Metanephros (tissue), 2 donors: ENCODE data around the gene OTX1.

DNA sequence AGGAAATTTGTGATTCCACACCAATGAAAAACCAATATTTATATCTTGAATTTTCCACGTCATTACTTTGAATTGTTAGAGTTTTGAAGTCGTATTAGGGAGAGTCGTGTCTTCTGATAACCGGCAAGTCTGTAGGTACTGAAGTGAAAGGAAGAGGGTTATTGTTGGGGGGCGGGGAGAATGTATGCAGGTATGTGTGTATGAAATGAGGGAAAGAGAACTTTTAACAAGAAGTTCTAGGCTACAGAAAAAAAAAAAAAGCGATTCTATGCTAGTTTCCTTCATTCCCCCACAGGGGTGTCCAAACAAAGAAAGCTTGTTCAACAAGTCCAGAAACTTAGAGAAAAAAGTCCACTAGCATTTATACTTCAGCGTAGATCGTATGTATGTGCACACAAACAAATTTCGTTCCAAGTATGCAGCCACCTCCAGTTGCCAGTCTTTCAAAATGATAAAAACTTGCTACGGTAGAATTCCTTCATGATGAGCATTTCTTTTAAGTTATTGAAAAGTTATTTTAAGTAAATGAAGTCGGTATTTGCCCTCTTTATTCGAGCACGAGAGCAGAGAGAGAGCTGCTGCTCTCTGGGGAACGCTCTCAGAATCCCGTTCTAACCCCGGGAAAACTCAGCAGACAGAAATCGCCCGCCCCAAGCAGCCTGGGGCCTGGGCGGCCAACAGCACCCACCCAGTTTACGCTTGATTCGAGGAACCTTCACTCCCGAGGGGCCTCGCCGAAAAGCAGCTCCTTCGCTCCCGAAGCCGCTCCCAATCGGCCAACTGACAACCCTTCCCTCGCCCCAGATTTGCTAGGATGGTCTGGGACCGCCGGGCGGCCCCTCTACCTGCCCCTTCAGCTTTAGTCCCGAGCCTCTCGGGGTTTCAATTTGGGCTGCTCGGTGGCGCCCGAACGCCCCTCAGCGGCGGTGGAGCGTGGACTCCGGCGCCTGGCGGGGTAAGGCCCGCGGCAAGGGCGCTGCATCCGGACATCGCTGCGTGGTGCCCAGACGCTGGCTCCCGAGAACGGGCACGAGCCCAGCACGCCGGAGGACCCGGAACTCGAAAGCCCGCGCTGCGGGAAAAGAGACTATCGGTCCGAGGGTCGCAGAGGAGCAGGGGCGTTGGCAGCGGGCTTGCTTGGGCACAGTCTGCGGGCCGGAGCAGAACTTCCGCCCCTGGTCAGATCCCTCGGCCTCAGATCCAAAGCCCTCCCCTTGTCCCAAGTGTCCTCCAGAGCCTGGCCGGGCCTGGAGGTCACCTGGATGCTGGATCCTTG is 3.4 kb upstream of the OTX1 start:
- RAMPAGE, long total RNA: no peak

DNA sequence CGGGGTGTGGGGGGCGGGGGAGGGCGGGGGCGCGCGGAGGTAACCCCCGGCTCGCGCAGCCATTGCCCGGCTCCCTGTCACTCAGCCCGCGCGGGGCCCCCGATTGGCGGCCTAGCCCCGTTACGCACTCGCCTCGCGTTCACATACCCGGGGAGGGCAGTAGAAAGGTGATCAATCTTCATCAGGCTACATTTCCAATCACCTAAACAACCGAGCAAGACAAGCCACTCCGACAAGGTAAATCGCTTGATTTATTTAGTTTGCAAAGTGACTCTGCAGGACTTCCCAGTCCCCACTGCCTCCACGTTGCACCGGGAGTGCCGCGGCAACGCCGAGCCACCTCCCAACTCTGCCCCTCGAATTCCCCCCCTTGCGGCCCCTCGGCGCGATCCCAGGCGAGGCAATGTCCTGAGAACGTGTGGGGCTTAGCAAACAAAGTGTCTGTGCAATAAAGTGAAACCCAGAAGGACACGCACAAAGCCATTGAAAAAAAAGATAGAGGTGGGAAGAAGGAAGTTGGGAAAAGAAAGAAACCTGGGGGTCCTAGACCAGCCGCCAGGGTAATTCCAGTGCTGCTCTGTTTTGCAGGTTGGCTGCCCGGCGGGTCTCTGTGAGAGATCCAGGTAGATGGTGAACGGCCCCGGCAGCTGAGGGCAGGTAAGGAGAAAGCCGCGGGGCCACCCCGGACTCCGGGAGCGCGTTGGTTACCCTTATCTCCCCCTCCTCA is at the start of gene OTX1:
Gene OTX1 (plus strand): TSS at position 170 of the 727 bp plus-strand sequence.
- RAMPAGE, long total RNA: no peak

- RAMPAGE, long total RNA: no peak
Observed at GRCh38 chr2:63054956-63055816, 4.6 kb downstream of the OTX1 start.

GRCh38 chr2:63059292-63060466 is 9.0 kb downstream of the OTX1 start:
- RAMPAGE, long total RNA: no peak

DNA sequence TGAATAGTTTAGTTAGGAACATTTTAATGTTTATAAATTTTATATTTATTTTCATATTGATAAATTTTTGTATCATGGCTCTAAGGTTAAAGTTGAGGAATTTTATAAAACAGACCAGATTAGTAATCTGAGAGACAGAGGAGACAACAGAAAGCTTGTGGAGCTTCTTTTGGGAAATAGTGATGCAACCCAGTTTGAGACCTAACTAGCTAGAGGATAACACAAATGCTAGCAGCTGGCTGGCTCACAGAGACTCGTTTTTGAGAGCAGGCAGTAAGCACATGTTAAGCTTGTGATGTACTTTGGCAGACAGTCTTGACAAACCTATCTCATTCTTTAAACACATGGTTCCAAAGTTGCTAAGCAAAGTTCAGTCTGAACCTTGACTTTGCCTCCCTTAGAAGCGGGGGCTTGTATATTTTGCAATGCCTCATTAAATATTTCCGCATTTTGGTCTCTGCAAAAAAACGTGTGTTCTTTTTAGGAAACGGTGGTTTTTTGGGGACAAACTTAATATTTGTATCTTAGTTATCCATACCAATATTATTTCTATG is 21.4 kb upstream of the UGP2 start:
- RAMPAGE, long total RNA: no peak

- RAMPAGE, long total RNA: no peak
Observed at GRCh38 chr2:63840753-63840919, 1.1 kb upstream of the UGP2 start.

DNA sequence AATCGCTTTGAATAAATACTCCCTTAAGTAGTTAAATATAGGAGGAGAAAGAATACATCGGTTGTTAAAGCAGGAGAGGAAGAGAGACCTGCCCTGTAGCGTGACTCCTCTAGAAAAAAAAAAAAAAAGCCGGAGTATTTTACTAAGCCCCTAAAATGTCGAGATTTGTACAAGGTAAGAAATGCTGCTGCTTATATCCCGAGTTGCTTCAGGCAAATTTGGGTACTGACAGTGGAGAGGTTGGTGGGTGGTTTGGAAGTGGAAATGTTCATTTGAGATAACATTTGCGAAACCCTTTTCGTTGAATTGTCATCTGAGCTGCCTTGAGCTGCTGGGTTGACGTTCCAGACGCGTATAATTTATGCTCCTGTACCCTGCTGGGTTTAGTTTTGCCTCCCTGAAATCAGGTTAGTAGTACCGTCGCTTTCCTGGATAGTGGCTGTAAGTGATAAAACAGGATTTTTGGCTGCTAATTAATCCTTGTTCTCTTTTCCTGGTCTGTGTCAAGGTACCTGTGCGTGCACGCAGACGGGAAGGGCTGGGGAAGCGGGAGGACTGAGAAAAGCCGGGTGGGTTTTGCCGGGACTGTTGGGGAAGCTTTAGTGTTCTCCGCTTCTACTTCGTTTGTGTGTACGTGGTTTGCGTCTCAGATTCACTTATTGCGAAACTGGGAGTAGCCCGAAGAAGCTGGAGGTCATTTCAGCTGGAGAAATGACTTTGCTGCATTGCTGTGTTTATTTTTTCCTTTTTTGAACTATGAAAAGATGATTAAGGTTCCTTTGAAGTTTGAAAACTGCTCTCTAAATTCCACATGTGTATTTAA is 546 bp downstream of the UGP2 start:
- RAMPAGE, long total RNA: no peak

DNA sequence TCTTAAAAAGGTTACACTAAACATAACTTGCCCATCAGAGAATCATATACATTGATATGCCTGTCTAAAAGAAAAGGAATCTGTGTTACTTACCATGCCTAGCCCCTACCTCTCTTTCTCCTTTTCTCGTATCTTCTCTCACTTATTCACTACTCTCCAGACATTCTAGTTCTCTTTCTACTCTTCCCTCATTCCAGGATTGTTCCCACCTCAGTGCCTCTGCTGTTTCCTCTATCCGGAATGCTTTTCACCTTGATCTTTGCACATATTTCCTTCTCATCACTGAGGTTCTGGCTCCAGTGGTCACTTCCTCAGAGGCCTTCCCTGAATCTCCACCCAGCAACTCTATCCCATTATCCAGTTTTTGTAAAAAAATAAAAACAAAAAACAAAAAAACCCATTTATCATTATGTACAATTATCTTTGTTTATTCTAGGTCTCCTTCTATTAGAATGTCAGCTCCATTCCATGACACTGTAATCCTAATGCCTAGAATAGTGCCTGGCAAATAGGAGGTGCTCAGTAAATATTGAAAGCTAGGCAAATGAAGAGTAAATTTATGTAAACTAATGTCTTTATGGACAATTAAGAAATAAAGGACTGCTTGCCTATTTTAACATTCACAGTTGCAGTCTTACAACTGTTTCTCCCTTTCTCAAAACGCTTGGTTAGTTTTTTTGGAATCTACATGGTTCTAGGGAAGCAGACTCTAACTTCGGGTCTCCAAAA is 84.8 kb downstream of the VPS54 start:
- RAMPAGE, long total RNA: no peak

GRCh38 chr2:63989225-63989857 is 29.9 kb downstream of the VPS54 start:
- RAMPAGE, long total RNA: no peak

GRCh38 chr2:64275347-64275787 is 131.1 kb upstream of the PELI1 start:
- RAMPAGE, long total RNA: no peak

- RAMPAGE, long total RNA: no peak
Observed at GRCh38 chr2:64328395-64328753, 125.6 kb upstream of the LGALSL start.

GRCh38 chr2:64528403-64529113 is 4.4 kb downstream of the AFTPH start:
- RAMPAGE, long total RNA: no peak

GRCh38 chr2:64637029-64637749 is 16.5 kb downstream of the SERTAD2 start:
- RAMPAGE, long total RNA: no peak

DNA sequence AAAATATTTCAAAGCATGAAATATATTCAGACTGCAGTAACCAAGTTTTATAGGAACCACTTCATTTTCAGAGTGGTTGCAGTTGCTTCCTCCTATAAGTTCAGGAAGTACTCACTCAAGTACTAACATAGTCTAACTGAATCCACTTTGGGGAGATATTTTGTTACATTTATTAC is 77.3 kb upstream of the SERTAD2 start:
- RAMPAGE, long total RNA: no peak

DNA sequence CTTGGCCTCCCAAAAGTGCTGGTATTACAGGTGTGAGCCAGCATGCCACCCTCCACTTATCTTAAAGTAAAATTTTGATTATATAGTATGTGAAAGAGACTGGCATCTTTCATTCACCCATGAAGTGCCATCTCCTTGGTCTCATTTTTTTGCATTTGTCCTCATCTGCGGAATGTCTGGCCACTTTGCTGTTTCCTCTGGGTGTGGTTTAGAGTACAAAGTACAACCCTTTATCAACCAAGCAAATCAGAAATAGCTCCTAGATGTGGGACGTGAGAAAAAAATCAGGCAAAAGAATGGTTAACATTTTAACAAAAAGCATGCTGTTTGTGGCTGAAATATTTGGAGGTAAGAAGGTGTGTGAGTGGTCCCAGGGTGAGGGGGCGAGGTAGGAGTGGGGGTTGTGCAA is 115.7 kb upstream of the SERTAD2 start:
- RAMPAGE, long total RNA: no peak

DNA sequence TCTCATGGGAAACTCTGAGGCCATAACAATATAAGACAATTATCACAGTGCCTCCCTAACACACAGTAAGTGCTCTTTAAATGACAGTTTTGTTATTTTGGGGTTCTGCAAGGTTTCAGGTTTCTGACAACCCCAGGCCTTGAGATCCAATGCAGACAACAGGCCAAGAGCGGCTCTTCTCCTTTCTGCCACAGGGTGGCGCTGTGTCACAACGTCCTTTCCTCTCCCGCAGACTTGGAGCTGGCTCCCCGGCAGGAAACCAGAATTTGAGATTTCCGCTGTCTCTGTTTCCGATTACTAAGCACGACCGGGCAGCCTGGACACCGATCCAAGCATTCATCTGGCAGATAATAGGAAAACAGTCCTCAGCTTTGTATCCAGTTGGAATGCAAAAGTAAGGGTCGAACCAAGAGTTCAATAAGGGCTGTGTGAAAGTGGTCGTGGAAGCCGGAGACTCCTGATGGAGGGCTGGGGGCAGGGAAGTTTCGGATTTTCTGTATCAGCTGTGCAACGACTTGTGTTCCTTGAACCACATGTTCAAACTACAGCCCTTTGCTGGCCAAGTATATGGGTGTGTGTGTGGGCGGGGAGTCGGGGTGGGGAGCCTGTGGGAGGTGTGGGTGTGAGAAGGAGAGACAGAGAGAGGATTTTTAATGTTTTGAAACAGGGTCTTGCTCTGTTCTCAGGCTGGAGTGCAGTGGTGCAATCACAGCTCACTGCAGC is 71.4 kb upstream of the SLC1A4 start:
- RAMPAGE, long total RNA: no peak

DNA sequence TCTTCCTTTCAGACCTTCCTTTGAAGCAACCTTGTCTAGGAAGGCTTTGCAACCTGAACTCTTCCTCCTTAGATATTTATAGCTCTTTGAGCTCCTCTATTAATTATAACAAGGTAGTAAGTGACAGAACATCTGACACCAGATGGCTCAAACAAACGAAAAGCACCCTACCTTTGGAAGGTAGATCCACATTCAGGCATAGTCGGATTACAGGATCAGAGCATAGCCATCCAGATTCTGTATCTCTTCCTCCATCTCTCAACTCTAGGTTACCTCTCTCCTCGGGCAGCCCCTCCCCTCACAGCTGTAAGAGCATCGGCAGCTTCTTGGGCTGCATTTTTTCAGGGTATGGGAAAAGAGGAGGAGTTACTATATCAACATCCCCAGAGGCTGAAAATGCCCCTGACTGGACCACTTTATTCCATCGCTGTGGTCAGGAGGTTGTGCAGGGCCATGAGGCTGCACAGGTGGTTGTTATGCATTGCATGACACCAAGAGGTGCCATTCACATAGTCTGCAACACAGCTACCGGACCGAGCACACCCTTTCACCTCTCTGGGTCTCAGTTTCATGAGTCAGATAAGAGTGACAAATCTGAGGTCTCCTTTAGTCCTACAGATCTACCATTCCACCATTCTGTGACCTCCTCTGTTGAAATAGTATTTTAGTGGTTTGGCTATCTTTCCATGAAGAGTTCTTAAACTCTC is 56.9 kb upstream of the SLC1A4 start:
- RAMPAGE, long total RNA: no peak

GRCh38 chr2:65073324-65073523 is 17.0 kb downstream of the CEP68 start:
- RAMPAGE, long total RNA: no peak

DNA sequence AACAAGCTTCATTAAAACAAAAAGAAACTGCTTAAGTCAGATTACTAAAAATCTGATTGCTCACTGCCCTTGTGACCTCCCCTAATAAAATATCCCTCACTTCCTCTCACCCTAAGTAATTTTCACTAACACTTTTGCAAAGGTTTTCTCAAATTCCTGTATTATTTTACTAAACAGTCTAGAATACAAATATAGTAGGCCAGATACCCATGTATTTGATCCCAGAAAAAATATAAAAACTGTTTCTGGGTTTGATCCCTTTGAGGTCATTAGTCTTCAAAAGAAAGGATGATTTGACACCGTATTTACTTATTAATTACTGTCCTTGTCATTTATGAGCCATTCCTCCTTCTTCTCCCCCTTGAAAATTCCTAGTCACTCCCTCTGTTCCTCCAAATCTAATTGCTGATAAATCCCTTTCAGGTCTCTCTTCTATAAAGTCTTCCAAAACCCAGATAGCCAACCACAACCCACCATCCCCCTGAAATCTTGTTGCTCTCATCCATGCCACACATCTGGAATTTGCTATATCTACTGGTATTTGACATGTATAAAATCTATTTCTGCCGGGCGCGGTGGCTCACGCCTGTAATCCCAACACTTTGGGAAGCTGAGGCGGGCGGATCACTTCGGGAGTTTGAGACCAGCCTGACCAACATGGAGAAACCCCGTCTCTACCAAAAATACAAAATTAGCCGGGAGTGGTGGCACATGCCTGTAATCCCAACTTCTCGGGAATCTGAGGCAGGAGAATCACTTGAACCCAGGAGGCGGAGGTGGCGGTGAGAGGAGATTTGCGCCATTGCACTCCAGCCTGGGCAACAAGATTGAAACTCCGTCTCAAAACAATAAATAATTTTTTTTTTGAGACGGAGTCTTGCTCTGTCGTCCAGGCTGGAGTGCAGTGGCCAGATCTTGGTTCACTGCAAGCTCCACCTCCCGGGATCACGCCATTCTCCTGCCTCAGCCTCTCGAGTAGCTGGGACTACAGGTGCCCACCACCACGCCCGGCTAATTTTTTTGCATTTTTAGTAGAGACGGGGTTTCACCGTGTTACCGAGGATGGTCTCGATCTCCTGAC is 2.7 kb downstream of the RAB1A start:
- RAMPAGE, long total RNA: no peak

DNA sequence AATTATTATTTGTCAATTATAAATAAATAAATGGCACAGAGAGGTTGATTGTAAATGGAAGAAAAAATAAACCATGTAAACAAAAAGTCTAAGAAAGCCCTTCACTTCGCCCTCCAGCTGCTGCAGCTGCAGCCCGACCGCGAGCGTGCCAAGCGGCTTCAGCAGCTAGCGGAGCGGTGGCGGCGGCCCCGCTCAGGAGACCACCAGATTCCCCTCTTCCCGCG is 22.8 kb upstream of the ACTR2 start:
- RAMPAGE, long total RNA: no peak